ENCODE measurements around the genes ICE1 and NSUN2.

GRCh38 chr5:2780191-2781360, 29.1 kb upstream of the IRX2 start:
- CAGE, long polyA plus RNA, result no peak
- RRBS, result no CpG with 5 or more reads among the region's 16 CpGs

GRCh38 chr5:3310852-3311466, 284.7 kb upstream of the IRX1 start:
- CAGE, long polyA plus RNA, result no peak
- RRBS, result no CpG with 5 or more reads among the region's 23 CpGs

GRCh38 chr5:3591153-3591595, 4.5 kb upstream of the IRX1 start:
- CAGE, long polyA plus RNA, result no peak
- RRBS, result 11% methylated on average over 8 of the region's 36 CpGs

GRCh38 chr5:4901859-4902401, 238.2 kb upstream of the ADAMTS16 start:
- CAGE, long polyA plus RNA, result no peak
- RRBS, result no CpG with 5 or more reads among the region's 7 CpGs

DNA sequence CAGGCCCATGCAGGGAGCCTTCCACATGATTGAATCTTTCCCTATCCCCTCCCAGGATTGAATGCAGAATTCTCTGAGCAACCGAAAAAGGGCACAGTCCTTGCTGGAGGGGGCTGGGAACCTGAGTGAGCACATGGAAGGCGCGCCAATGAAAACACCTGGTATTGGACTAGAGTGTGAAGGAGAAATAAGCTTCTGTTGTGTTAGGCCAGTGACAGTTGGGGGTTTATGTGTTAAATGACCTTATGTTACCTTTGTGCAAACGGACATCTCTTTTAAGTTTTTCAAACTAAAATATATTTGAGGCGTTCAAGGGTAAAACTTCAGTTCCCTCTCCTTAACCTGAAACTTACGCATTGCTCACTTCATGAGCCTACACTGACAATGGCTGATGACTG, 147.9 kb upstream of the ADAMTS16 start:
- CAGE, long polyA plus RNA, result no peak
- RRBS, result no CpG with 5 or more reads among the region's 6 CpGs

- CAGE, long polyA plus RNA, result start-site peak on the plus strand at chr5:5422673-5422710, 237 and 120 reads in 2 replicates
- RRBS, result 1% methylated on average over 28 of the region's 77 CpGs
These were observed at the start of gene ICE1 for GRCh38 chr5:5422513-5423288. Gene ICE1 (plus strand): TSS chr5:5422677.

DNA sequence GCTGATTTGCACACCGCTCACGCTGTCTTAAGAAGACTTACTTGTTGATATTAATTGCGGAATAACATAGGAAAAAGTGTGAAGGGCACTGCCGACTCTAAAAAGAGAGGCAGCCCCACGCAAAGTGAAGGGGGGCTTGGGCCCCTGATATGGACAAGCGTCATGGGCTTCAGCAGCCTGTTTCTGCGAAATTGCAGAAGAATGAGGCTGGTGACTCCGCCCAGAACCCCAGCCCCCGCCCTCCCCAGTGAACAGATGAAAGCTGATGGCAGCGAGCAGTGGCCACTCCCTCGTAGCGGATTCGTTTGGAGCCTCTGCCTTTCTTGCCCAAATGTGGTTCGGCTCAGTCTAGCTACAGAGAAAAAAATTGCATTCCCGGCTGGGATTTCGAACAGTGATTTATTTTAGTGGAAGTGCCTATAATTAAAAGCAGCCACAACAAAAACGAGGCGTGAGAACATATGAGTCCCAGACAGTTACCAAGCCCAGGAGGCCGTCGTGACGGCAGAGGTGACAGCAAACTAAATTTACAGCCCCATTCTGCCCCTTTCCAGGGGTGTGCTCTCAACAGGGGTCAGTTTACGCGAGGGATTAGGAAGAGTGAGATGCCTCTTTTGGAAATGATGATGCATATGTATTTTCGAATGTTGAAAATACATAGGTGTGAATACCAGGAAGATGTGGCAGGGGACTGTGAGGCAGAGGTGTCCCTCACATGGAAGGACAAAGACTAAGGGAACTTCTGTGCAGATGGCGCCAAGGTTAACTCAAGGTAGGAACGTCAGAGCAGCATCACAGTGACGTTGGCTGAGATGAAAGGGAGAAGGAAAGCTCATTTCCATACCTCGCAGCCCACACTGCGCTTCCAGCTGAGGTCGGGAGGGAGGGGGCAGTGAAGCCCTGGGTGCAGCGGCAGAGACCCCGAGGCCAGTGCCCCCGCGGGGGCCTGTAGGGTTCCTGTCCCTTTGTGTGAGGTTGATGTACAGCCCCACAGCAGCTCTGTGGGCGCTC, 150.1 kb downstream of the ICE1 start:
- CAGE, long polyA plus RNA, result no peak
- RRBS, result no CpG with 5 or more reads among the region's 35 CpGs

- CAGE, long polyA plus RNA, result no peak
- RRBS, result no CpG with 5 or more reads among the region's 3 CpGs
These were observed 45.6 kb downstream of the MED10 start for GRCh38 chr5:6332738-6333165.

DNA sequence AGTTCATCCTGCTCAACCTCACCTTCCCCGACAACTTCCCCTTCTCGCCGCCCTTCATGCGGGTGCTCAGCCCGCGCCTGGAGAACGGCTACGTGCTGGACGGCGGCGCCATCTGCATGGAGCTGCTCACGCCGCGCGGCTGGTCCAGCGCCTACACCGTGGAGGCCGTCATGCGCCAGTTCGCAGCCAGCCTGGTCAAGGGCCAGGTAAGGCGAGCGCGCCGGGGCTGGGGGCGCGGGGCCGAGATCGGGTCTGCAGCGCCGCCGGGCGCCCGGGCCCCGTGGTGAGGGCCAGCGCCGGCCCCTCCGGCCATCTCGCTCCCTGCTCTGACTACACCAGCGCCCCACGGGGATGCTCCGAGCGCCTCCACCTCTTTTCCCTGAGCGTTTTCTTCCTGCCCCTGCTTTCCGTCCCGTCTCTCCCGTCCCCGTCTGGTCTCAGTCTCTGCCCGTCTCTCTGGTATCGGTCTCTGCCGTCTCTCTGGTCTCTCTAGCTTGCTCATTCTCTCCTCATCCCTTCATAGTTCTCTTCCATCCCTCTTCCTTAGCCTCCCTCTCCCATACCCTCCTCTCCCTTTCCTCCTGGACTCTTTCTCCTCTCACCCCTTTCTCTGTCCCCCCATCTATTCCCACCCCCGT, 502 bp downstream of the UBE2QL1 start:
- CAGE, long polyA plus RNA, result no peak
- RRBS, result 4% methylated on average over 8 of the region's 51 CpGs

DNA sequence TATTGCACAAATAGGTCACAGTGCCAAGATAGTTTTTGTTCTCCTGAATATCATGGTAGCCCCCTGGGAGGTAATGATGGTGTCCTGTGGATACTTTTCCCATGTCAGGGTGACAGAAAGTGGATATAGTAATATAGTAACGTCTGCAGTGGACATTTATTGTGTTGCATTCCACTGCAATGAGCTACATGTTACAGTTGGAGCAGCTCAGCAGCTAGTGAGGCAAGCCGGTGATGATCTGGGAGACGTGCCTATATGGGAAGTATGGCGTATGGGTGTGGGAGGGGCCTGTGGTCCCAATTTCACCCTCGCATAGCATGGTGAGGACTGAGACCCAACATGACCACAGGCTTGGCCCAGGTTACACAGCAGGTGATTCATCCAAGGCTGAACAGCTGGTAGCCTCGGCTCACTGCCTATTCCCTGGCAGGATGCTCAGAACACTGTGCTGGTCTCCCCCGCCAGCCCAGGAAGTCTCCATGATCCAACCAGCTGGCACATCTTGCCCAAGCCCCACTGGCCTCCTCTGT, 81.6 kb downstream of the NSUN2 start:
- CAGE, long polyA plus RNA, result no peak
- RRBS, result no CpG with 5 or more reads among the region's 7 CpGs

- CAGE, long polyA plus RNA, result no peak
- RRBS, result 90% methylated on average over 4 of the region's 13 CpGs
These were observed 32.9 kb downstream of the NSUN2 start for GRCh38 chr5:6599919-6600334.

GRCh38 chr5:6632234-6633184, at the start of gene NSUN2:
Gene NSUN2 (minus strand): TSS chr5:6633044.
- CAGE, long polyA plus RNA, result start-site peak on the minus strand at chr5:6633014-6633060, 352 and 154 reads in 2 replicates
- RRBS, result 1% methylated on average over 25 of the region's 71 CpGs

DNA sequence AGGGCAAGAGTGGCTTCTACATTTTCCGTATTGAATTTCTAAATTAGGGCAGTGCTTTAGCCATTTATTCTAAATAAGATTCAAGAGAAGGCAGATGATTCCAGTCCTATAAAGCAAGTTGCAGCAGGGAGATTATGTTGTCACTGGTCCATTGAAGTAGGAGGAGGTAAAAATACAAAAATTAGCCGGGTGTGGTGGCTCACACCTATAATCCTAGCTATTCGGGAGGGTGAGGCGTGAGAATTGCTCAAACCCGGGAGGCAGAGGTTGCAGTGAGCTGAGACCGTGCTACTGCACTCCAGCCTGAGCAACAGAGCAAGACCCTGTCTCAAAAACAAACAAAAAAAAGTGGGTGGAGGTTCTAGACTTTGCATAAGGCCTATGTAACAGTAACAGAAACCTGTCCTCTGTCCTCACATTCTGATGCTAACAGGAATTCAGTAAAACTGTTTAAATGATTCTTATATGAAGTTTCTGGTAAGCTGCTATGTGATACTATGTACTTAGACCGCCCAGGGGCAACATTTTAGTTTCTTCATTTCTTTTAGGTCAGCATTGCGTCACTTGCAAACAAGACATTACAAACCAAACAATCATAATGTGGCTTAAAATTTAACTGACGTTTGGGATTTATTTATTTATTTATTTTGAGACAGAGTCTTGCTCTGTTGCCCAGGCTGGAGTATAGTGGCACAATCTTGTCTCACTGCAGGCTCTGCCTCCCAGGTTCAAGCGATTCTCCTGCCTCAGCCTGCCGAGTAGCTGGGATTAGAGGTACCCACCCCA, 44.0 kb downstream of the TENT4A start:
- CAGE, long polyA plus RNA, result no peak
- RRBS, result no CpG with 5 or more reads among the region's 11 CpGs

- CAGE, long polyA plus RNA, result no peak
- RRBS, result no CpG with 5 or more reads among the region's 4 CpGs
These were observed 119.8 kb downstream of the TENT4A start for GRCh38 chr5:6832881-6833535.

- CAGE, long polyA plus RNA, result no peak
- RRBS, result no CpG with 5 or more reads among the region's 1 CpG
These were observed 530.8 kb downstream of the SEMA5A start for GRCh38 chr5:9015218-9015417.

DNA sequence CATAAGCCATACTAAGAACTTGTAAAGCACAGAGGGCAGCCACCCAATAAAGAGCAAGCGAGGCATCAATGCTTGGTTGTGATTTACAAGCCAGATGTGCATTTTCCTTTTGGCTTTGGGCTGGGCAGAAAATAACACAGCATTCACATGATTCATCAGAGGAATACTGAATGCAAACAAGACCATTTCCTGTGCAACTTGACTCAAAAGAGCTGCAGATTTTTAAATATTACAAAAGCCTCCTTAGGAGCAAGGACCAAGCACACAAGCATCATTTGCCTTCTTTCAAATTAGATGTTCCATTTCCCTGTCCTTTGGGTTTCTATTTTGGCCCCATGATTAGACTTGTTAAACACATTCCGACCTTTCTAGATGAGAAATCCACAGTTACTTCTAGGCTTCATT, 207.9 kb downstream of the SEMA5A start:
- CAGE, long polyA plus RNA, result no peak
- RRBS, result no CpG with 5 or more reads among the region's 2 CpGs

DNA sequence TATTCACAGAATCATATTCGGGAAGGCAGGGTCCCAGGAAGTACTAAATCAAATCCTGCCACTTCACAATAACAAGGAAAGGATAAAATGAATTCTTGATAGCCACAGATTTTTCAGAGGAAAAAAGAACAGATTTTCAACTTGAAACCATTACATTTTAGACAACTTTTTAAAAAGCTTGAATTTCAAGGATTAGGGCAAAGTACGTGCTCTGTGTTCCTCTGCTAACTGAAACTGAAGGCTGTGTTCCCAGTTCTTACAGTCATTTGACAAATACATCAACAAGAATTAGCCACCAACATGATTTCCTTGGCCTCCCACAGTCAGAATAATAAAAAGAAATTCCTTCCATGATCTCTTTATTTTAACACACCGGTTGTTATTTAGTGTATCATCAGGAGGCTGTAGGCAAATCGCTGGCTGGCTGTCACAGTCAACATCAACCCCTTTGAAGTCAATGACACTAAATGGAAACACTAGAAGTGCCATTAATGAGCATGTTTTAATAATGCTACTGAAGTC, 61.8 kb downstream of the SEMA5A start:
- CAGE, long polyA plus RNA, result no peak
- RRBS, result no CpG with 5 or more reads among the region's 4 CpGs

- CAGE, long polyA plus RNA, result no peak
- RRBS, result no CpG with 5 or more reads among the region's 5 CpGs
These were observed 90.6 kb upstream of the TAS2R1 start for GRCh38 chr5:9720731-9721214.

- CAGE, long polyA plus RNA, result no peak
- RRBS, result no CpG with 5 or more reads among the region's 18 CpGs
These were observed 751 bp downstream of the CCT5 start for GRCh38 chr5:10250825-10251236.

- CAGE, long polyA plus RNA, result no peak
- RRBS, result no CpG with 5 or more reads among the region's 20 CpGs
These were observed 14.2 kb upstream of the MARCHF6 start for GRCh38 chr5:10339069-10339856.